A549 (cell line): ENCODE measurements around the genes OAS3 and DDX54.

DNA sequence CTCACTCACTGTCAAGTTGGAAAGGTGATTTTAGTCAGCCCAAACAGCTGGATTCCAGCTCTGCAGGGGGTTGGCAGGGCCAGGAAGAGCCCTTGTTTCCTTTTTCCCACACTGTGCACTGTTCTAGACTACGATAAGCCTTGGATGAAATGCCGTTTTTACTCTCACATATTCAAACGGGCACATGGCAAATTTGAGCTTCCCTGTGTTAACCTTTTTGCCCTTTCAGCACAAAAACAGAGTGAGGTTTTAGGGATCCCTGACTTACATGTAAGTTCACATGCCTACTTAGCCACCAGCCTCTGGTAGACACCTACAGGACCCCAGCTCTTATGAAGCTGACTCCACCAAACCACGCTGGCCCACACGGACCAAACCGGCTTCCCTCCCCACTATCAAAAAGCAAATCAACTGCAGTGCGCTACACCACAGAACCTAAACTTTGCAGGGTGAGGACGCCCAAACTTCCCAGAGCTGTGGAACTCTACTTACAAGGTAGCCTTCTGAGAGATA lies 48.9 kb downstream of the SH2B3 start:
- PRO-cap: no peak
CAGE:
- cytosol, long polyA plus RNA: no peak
- long polyA plus RNA: no peak
- nucleus, long polyA plus RNA: no peak

DNA sequence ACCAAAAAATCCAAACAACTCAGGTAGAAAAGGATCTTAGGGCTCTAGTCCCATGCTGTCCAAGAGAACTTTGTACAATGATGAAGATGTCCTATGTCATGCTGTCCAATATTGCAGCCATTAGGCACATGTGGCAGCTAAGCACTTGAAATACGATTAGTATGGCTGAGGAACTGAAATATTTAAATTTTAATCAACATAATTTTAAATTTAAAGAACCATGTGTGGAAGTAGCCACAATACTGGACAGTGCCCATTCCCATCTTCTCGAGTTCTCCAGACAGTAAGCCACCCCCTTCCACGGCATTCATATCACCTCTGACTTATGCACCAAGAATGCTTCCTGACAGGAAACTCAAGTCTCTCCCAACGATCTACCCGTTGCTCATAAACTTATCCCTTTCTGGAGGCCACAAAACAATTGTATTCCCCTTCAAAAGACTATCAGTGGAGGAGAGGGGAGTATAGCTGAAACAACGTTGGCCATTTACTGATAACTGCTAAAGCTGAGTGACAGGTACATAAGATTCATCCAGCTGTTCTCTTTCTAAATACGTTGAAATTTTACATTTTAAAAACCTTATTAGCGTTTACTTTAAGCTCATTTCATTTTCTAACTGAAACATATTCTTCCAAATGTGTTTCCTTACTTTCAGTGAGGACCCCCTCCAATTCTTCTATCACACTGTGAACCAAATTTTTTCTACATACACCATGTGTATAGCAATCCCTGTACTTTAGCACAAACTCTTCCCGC lies 29.1 kb downstream of the ATXN2 start:
- PRO-cap: no peak
CAGE:
- cytosol, long polyA plus RNA: no peak
- long polyA plus RNA: no peak
- nucleus, long polyA plus RNA: no peak

- PRO-cap: no peak
CAGE:
- cytosol, long polyA plus RNA: no peak
- long polyA plus RNA: no peak
- nucleus, long polyA plus RNA: no peak
Observed at GRCh38 chr12:111596998-111597229, 2.2 kb downstream of the ATXN2 start.

DNA sequence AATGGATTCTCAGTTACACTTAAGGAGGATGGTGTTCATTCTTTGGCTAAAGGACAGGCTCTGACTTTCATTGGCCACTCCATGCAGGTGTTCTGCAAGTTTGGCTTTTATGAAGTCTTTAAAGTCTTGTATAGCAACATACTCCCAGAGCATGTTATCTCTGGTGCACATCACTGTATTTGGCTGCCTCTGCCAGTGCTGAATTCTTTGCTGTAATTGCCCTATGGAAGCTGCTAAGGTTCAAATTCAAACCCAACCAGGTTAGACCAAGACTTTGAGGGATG lies 19.7 kb downstream of the TMEM116 start:
- PRO-cap: no peak
CAGE:
- cytosol, long polyA plus RNA: no peak
- long polyA plus RNA: no peak
- nucleus, long polyA plus RNA: no peak

DNA sequence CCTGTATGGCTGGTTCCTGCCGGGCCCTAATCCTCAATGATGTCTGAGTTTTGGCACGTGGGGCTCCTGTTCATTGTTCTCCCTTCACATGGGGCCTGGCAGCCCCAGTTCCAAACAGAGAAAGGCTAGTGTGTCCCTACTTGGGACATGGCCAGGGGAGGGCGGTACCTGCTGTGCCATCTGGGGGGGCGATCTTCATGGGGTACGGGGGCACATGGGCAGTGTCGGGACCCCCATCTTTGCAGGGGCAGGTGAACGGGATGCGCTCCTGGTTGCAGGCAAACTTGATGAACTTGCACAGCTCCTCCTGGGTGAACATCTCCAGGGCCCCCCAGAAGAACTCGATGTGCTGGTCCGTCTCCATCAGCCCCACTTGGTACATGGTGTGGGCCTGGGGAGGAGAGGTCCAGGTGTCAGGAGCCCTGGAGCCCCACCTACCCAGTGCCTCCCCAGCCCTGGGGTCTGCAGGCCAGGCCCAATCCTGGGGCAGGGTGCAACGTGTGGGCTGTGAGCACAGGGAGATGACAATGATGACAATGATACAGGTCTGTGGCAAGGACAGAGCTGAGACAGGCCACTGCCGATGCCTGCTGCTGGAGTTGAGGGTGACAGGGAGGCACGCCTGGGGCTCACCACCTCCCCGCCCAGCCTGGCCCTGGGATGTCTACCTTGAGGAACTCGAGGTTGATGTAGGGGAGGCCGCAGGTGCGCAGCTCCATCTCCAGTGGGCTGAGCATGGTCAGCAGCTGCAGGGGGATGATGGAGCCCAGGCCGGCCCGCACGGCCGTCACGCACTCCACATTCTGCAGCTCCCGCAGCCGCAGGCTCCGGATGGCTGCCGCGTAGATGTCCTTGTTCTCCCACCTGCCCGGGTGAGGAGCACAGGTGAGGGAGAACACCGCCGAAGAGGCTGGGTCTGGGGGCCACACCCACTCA lies 37.8 kb downstream of the TRAFD1 start:
- PRO-cap: no peak
CAGE:
- cytosol, long polyA plus RNA: no peak
- long polyA plus RNA: no peak
- nucleus, long polyA plus RNA: no peak

GRCh38 chr12:112247991-112248655 lies 122.8 kb downstream of the TRAFD1 start:
- PRO-cap: no peak
CAGE:
- cytosol, long polyA plus RNA: no peak
- long polyA plus RNA: no peak
- nucleus, long polyA plus RNA: no peak

DNA sequence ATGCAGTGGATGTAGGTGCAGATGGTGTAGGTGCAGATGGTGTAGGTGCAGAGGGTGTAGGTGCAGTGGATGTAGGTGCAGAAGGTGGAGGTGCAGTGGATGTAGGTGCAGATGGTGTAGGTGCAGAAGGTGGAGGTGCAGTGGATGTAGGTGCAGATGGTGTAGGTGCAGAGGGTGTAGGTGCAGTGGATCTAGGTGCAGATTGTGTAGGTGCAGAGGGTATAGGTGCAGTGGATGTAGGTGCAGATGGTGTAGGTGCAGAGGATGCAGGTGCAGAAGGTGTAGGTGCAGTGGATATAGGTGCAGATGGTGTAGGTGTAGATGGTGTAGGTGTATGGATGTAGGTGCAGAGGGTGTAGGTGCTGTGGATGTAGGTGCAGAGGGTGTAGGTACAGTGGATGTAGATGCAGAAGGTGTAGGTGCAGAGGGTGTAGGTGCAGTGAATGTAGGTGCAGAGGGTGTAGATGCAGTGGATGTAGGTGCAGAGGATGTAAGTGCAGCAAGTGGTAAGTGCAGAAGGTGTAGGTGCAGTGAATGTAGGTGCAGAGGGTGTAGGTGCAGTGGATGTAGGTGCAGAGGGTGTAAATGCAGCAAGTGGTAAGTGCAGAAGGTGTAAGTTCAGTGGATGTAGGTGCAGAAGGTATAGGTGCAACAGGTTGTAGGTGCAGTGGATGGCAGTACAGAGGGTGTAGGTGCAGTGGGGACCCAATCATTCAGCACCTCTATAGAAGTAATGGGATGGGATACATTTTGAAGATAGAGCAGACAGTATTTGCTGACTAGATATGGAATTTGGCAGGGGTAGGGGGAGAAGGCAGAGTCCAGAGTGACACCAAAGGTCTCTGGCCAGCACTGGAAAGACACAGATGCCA lies 85.2 kb downstream of the HECTD4 start:
- PRO-cap: no peak
CAGE:
- cytosol, long polyA plus RNA: no peak
- long polyA plus RNA: no peak
- nucleus, long polyA plus RNA: no peak

DNA sequence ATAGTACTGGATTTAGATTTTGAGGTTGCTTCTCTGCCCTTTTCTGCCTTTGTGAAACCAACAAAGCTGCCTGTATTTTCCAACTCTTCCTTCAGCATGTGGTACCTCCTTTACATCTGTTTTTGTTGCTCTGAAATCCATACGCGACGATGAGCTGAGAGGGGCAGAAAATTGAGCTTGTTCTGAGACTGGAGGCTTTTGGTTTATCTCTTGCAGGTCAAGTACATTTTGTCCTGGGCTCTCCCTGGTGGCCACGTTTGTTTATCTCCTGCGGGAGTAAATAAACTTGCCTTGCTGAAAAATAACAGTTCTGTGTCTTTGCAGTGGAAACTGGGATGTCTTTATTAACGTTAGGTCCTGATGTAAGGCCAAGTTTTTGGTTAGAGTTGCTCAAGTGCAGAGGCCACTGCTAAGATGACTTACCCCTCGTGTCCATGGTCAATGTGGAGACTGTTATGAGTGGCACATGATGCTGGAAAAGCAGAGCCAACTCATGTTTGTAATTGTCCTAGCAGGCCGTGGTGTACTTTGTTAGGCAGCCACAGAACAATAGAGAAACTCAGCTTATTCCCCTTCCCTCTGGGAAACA lies 3.7 kb downstream of the PTPN11 start:
- PRO-cap: no peak
CAGE:
- cytosol, long polyA plus RNA: no peak
- long polyA plus RNA: no peak
- nucleus, long polyA plus RNA: no peak

GRCh38 chr12:112916137-112916700 lies 9.5 kb downstream of the OAS1 start:
- PRO-cap: no peak
CAGE:
- cytosol, long polyA plus RNA: no peak
- long polyA plus RNA: no peak
- nucleus, long polyA plus RNA: no peak

GRCh38 chr12:112937884-112938882 lies at the start of gene OAS3:
Gene OAS3 (plus strand): TSS chr12:112938474.
- PRO-cap: no peak
CAGE:
- cytosol, long polyA plus RNA: no peak
- long polyA plus RNA: no peak
- nucleus, long polyA plus RNA: no peak

GRCh38 chr12:113185196-113185881 lies at the start of gene DDX54:
Gene DDX54 (minus strand): TSS chr12:113185478.
- PRO-cap: bidirectional peak, plus-strand start at chr12:113185587, minus-strand start at chr12:113185456
CAGE:
- cytosol, long polyA plus RNA: start-site peak on the plus strand at chr12:113185556-113185613, 58 and 63 reads in 2 replicates; start-site peak on the plus strand at chr12:113185738-113185777, 34 and 29 reads in 2 replicates
- long polyA plus RNA: start-site peak on the plus strand at chr12:113185514-113185585, 22 and 67 reads in 2 replicates; start-site peak on the plus strand at chr12:113185720-113185757, 116 and 35 reads in 2 replicates
- nucleus, long polyA plus RNA: no peak

- PRO-cap: no peak
CAGE:
- cytosol, long polyA plus RNA: no peak
- long polyA plus RNA: no peak
- nucleus, long polyA plus RNA: no peak
Observed at GRCh38 chr12:113239095-113239798, 18.0 kb downstream of the TPCN1 start.

- PRO-cap: no peak
CAGE:
- cytosol, long polyA plus RNA: no peak
- long polyA plus RNA: no peak
- nucleus, long polyA plus RNA: no peak
Observed at GRCh38 chr12:113276967-113277737, 55.9 kb downstream of the TPCN1 start.

- PRO-cap: no peak
CAGE:
- cytosol, long polyA plus RNA: no peak
- long polyA plus RNA: no peak
- nucleus, long polyA plus RNA: no peak
Observed at GRCh38 chr12:113292721-113293137, 42.2 kb downstream of the SLC8B1 start.

DNA sequence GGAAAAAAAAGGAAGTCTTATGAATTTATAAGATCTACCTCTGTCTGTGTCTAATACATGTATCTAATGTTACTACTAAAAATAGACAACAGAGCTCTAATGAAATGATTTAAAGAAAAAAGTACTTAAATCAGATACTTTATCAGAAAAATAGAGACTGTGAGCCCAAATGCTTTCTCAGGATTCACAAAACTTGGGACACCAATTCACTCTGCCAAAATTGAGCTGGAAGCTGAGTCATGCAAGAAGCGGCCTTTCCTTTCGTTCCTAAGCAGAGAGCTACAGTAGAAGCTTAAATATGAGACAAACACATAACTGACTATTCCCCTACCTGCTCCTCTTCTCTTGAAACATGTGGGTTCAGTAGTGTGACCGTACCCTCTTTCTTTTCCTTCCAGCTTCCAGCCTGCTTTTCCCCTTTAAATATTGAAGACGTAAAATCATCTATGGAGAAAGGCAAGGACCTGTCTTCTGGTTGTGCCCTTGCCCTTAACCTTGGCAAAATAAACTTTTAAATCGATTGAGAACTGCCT lies 4.2 kb upstream of the SDS start:
- PRO-cap: no peak
CAGE:
- cytosol, long polyA plus RNA: no peak
- long polyA plus RNA: no peak
- nucleus, long polyA plus RNA: no peak

GRCh38 chr12:113863123-113863610 lies 103.0 kb downstream of the RBM19 start:
- PRO-cap: no peak
CAGE:
- cytosol, long polyA plus RNA: no peak
- long polyA plus RNA: no peak
- nucleus, long polyA plus RNA: no peak

DNA sequence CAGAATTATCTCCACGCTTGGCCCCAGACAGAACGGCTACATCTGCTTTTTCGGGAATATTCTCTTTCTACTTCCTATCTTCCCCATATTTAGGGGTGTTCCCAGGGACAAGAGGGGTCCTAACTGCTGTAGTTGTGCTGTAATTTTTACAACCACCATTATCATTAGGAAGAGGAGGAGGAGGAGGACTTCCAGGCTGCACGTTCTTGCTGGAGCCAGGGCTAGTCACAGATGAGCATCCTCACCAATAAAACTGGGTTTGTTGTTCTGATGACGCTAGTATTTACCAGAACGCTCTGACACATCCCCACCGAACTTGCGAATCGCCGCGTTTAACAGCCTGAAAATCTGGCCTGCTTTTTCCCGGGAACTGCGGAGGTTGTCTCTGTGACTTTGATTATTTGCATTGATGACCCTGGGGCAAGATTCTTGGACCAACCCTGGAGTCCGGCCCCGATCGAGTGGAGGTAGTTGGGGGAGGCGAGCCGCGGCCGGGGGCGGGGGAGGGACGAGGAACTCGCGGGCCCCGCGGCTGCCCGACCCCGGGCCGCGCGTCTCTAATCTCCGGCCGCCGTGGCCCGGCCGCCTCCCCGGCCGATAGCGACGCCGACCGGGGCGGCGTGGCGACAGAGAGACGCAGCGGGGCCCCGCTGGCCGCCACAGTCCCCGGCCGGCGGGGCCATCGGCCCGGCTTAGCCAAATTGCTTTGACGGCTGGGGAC lies 10.1 kb downstream of the TBX5 start:
- PRO-cap: no peak
CAGE:
- cytosol, long polyA plus RNA: no peak
- long polyA plus RNA: no peak
- nucleus, long polyA plus RNA: no peak

- PRO-cap: no peak
CAGE:
- cytosol, long polyA plus RNA: no peak
- long polyA plus RNA: no peak
- nucleus, long polyA plus RNA: no peak
Observed at GRCh38 chr12:114407908-114408420, 2.0 kb upstream of the TBX5 start.

- PRO-cap: no peak
CAGE:
- cytosol, long polyA plus RNA: no peak
- long polyA plus RNA: no peak
- nucleus, long polyA plus RNA: no peak
Observed at GRCh38 chr12:114480714-114481139, 74.8 kb upstream of the TBX5 start.

- PRO-cap: no peak
CAGE:
- cytosol, long polyA plus RNA: no peak
- long polyA plus RNA: no peak
- nucleus, long polyA plus RNA: no peak
Observed at GRCh38 chr12:114655773-114656610, 28.0 kb downstream of the TBX3 start.